Trachea (tissue), 1 donor: ENCODE measurements around the genes ADGRE1, ZNF557, TEX45 and MCEMP1.

DNA sequence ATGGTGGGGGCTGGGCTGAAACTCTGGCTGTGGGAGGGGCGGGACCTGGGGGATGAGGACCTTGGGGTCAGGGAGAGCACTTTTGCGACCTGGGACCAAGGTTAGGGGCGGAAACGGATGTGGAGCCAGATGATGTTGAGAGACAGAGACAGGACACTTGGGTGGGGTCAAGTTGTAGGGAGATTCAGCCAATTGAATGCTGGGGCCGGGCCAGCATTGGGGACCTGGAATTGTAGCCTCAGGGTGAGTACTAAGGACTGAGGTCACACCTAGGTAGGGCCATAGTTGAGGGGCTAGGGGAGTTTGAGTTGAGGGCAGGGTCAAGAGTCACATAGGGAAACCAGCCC is 1.2 kb downstream of the ALKBH7 start:
- PRO-cap: no peak

- PRO-cap: no peak
Measured at GRCh38 chr19:6376149-6376443, 363 bp upstream of the PSPN start.

GRCh38 chr19:6690379-6690891 is 20.5 kb upstream of the TNFSF14 start:
- PRO-cap: no peak

DNA sequence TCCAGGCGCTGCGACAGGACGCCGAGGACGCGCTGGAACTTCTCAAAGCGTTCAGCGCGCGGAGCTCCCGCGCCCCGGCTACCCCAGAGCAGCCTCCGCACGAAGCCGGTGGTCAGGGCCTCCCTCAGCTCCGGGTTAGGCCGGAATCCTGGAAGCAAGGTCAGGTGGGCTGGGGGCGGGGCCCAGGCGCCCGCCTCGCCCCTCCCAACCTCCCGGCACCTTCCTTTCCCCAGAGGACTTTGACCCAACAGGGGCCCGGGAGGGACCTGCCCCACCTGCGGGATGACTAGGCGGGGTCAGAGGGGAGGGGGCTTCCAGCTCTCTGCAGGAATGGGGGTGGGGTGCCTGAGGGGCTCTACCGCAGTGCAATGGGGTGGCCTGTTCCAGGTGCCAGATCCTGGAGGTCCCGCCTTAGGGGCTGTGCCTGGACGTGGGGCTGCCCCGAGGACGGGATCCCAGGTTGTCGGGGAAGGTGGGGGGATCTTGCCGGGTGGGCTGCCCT is 13.2 kb downstream of the TRIP10 start:
- PRO-cap: no peak

- PRO-cap: no peak
Measured at GRCh38 chr19:6754992-6755486, 12.2 kb downstream of the SH2D3A start.

- PRO-cap: no peak
Measured at GRCh38 chr19:6887240-6887653, at the start of gene ADGRE1. TSS of gene ADGRE1 (plus strand) at chr19:6887579.

- PRO-cap: bidirectional peak, plus-strand start at chr19:7069465, minus-strand start at chr19:7069187; unidirectional peak, plus-strand start at chr19:7069691
Measured at GRCh38 chr19:7069059-7069808, at the start of gene ZNF557. TSS of gene ZNF557 (plus strand) at chr19:7069703.

- PRO-cap: no peak
Measured at GRCh38 chr19:7112882-7113716, 43.6 kb downstream of the ZNF557 start.

DNA sequence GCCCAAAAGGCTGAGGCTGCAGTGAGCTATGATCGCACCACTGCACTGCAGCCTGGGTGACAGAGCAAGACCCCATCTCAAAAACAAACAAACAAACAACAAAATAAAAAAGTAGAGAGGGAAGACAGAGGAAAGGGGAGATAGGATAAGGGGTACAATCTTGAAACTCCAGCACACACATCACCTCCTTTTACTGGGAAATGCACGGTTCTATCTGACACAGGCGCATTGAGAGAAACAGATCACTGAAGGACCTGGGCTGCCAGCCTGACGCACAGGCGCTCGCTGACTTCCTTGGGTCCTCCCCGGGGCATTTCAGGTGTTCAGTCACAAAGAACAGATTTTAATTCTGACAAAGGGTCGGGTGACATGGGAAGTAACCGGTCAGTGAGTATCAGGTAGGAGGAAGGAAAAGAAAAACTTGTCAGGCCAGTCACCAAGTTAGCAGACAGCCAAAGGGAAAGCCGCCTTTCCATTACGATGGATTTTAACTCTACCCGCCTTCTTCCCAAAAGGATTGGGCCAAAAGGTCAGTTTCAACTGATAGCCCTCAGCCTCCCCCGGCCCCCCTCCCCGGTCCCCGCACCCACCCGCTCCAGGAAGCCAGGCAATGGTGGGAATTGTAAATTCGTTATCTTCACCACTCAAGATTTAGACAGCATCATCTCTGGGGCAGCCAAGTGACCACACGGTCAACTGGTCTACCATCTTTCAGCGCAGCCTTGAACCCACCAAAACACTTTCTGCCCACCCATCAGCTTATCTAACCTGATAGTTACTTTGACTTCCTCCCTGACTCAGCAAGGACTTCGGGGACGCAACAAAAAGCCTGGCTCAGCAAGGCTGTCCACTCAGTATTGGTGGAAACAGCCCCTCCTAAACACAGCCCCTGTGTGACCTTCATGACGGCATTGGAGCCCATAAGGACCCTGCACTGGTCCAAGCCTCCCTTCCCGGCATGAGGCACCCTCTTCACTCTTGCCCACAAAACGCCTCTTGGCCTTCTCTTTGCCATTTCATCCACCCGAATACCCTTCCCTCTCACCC is 39.4 kb downstream of the INSR start:
- PRO-cap: no peak

DNA sequence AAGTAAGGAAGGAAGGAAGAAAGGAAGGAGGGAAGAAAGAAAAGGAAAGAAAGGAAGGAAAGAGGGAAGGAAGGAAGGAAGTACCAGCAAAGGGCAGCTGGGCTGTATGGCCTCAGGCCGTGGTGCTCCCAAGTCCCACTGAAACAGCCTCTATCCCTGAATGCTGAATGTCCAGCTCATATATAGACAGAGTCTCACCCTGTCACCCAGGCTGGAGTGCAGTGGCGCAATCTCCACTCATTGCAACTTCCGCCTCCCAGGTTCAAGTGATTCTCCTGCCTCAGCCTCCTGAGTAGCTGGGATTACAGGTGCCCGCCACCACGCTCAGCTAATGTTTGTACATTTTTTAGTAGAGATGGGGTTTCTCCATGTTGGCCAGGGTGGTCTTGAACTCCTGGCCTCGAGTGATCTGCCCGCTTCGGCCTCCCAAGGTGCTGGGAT is 36.5 kb downstream of the INSR start:
- PRO-cap: no peak

GRCh38 chr19:7340874-7341427 is 7.8 kb upstream of the ARHGEF18 start:
- PRO-cap: no peak

- PRO-cap: no peak
Measured at GRCh38 chr19:7395860-7396159, 47.1 kb downstream of the ARHGEF18 start.

GRCh38 chr19:7497352-7497719 is at the start of gene TEX45:
TSS of gene TEX45 (plus strand) at chr19:7497548.
- PRO-cap: no peak

- PRO-cap: no peak
Measured at GRCh38 chr19:7536083-7536822, 736 bp downstream of the PNPLA6 start.

DNA sequence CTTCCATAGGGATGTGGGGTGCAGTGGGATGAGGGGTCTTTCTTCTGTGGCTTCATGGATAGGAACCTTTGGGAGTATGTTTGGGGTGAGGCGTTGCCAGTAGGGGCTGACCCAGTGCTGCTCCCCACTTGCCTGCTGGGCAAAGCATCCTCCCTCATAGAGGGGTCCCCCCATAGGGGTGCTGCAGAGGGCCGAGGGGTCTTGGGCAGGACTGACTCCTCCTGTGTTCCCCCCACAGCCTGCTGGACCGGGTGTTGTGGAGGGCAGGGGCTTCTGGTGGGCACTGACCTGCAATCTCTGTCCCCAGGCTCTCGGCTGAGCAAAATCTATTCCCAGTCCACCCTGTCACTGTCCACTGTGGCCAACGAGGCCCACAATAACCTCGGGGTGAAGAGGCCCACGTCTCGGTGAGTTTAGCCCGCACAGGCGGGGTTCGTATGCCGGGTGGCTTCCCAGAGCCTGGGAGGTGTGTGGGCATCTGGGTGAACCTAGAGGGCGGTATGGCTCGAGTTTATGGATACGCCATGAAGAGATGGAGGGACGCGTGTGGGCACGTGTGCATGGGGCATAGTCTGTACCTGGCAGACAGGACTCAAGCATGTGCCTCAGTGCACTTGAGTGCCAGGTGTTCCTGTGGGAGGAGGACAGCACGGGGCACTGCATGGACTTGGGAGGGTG is 13.0 kb downstream of the XAB2 start:
- PRO-cap: no peak

GRCh38 chr19:7622377-7622850 is 6.9 kb downstream of the XAB2 start:
- PRO-cap: no peak

DNA sequence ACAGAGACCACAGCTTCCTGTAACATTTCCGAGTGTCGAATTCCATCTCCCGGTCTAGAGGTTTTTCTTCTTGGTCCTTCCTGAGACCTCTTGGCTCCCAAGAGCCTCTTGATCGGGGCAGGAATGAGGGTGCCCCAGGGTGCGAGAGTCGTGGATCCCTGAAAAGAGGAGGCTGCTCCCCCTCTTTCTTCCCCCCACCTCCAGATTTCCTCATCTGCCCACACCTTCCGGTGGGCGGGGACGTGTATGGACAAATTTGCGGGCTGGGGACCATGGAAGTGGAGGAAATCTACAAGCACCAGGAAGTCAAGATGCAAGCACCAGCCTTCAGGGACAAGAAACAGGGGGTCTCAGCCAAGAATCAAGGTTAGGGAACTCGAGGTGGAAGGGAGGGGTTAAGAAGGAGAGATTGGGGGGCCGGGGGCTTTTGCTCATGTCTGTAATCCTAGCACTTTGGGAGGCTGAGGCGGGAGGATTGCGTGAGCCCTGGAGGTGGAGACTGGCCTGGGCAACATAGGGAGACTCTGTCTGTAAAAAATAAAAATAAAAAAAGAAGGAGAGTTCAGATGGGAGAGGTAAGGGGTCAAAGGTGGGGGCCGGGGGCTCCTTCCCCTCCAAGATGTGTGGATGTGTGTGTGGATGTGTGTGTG is at the start of gene MCEMP1:
Gene MCEMP1, plus strand, starts transcription at position 281 of the 650 bp plus-strand sequence.
- PRO-cap: no peak

DNA sequence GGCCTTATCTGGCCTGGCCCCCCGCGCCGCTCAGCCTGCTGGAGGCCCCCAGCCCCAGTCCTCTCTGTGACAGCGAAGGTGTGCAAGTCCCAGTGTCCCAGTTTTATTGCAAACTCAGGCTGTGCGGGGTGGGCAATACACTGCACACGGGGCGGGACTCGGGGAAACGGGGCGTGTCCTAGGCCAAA is 5.7 kb downstream of the PRR36 start:
- PRO-cap: bidirectional peak, plus-strand start outside the sequence, minus-strand start at position 108 of the sequence

GRCh38 chr19:7869504-7869962 is 4.7 kb downstream of the PRR36 start:
- PRO-cap: no peak

DNA sequence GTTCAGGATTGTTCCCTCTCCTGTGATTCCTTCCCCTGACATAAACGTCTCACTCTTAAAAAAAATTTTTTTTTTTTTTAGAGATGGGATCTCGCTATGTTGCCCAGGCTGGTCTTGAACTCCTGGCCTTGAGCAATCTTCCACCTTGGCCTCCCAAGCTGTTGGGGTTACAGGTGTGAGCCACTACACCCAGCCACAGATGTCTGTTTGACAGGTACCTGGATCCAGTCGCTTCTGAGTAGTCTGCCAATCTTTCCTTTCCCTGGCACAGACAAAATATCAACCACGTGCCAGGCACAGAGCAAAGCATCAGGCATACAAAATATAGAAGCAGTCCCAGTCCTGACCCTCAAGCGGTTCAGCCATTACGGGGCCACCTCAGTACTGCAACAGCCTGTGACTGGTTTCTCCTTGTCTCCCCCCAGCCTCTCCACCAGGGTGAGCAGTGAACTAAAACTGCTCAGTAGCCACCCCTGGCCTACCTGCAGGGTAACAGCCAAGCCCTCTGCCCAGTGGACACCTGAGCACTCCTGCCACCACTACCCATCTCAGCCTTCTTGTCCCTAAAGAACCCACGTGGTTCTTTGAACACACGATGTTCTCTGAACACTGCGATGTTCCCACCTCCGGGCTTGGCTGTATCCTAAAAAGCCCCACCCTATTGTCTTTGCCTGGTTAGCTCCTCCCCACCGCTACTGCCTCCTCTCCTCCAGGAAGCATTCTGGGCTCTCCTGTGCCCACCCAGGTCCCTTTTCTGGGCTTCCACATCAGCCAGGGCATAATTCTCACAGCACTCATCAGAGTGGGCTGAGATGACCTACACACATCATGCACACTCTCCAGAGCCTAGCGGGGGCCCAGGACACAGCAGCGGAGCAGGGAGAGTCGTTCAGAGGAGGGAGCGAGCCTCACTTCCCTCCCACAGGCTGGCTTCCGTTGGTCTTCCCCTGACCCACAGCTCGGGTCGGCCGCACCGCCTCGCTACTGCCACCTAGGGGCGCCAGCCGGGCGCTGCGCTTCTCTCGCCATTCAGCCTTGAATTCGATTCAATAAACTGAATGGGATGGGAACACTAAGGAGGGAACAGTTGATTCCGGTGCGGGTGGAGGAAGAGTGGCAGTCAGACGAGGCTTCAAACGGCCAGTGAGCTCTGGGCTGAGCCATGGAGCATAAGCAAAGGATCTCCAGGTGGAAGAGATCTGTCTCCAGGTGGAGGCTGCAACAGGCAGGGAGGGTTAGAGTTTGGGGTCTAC is 3.4 kb downstream of the ELAVL1 start:
- PRO-cap: no peak